Iris pigment epithelial cell (primary cell): ENCODE results near the genes MAP3K2, IWS1 and GPR17.

DNA sequence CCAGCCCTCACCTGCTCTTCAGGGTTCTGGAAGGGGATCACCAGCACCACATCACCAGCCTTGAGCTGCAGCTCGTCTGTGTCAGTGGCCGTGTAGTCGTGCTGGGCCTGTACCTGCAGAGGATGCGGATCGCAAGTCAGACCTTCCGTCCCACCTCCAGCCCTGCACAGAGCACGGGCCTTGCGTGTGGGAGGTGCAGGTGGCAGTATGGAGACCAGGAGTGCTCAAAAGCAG is 56.6 kb downstream of the BIN1 start:
- RRBS = no CpG with 5 or more reads among the region's 8 CpGs

DNA sequence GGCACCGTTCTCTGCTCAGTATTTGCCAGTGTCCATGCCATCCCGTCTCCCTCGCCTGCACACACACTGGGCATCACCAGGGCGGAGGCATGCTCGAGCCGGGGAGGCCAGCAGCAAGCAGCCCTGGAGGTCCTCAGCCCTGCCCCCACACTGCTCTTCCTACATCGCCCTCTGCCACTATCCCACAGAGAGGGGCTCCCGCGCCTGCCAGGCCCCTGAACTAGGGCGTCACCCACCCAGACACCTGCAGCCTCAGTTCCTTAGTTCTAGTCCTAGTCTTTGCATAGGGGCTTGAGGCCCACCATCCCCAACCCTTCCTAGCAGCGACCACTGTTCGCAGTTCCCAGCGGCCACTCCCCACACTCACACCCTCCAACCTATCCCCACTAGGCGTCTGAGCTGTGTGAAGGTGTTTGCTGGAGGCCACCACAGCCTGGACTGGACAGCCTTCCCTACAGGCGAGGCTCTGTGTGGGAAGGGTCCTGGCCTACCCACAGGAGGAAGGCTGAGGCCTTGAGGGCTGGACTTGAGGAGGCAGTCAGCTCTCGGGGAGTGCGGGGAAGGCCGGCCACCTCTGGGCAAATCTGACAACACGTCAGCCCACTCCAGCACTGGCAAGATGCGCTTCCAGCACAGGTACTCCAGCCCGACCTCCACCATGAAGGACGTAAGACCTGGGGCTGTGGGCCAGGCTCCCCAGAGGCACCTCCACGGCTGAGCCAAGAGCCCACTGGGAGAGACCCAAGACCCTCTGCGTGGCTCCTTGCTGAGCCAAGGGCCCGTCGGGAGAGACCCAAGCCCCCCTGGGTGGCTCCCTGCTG is 50.6 kb downstream of the BIN1 start:
- RRBS = no CpG with 5 or more reads among the region's 26 CpGs

GRCh38 chr2:127057373-127058524 is 49.2 kb downstream of the BIN1 start:
- RRBS = 95% methylated on average over 4 of the region's 38 CpGs

DNA sequence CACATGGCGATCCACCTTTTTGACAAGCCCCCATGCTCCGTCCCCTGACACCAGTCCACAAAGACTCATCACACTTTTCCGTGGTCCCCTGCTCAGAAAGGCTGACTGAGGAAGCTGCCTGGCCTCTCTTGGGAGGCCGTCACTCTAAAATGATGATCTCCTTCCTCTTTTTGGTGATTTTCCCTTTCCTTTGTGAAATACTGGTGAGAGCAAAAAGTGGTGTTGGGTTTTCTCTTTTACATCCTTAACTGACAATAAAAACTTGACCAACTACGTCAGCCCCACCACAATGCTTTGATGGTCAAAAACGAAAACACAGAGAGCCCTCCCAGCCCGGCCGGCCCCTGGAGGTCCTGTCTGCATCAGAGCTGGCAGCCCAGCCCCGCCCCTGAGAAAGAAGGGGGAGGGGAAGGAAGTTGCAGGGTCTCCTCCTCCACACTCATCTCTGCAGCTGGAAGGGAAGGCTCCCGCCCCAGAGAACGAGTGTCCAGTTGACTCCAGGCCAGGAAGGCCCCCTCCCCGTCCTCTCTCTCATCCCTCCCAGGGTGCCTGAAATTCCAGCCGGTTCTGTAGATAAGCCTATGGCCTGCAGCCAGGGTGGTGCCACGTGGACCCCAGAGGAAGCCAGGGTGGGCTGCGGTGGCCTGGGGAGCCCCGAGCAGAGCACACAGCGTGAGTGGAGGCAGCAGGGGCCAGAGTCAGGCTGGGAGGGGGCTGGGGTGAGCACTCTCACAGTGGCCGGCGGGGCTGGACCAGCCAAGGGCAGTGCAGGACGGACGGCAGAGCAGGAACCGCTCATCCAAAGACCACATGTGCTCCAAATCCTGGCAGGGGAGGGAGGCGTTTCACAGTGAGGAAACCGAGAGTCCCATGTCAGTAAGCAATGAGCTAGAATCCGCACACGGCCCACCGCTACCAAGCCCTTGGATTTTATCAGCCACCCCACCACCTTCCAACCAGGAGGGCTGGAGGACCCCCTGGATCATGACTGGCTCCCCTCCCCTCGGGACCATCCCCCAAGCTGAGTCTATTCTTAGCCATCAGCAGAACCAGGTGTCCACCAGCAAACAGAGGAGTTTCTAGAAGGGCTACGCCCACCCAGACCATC is 19.7 kb downstream of the BIN1 start:
- RRBS = no CpG with 5 or more reads among the region's 29 CpGs

- RRBS = no CpG with 5 or more reads among the region's 14 CpGs
Observed at GRCh38 chr2:127115454-127116328, 8.7 kb upstream of the BIN1 start.

DNA sequence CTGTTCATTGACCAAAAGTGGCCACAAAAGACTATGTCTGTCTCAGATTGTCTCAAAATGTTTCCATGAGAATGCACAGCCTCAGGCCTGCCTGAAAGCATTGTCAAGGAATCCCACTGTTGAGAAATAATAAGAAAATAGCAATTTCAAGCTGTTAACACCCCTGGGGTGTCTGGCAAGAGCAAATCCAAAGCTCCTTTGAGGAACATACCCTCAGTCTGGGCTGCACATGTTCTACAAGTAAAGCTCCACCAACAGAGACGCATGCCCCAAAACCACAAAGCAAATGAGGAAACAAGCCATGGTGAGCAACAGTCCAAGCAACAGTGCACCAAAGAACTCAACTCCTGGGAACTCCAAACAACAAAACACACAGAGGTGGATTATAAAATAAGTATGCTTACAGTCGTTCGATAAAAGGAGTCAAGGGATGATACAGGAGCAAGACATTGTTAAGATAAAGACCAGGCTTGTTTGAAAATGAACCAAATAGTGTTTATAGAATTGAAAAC is 40.3 kb downstream of the CYP27C1 start:
- RRBS = no CpG with 5 or more reads among the region's 3 CpGs

- RRBS = no CpG with 5 or more reads among the region's 9 CpGs
Observed at GRCh38 chr2:127246884-127247259, 26.8 kb upstream of the CYP27C1 start.

GRCh38 chr2:127304450-127305871 is 11.0 kb upstream of the ERCC3 start:
- RRBS = no CpG with 5 or more reads among the region's 6 CpGs

- RRBS = no CpG with 5 or more reads among the region's 16 CpGs
Observed at GRCh38 chr2:127370903-127371641, 16.7 kb downstream of the MAP3K2 start.

GRCh38 chr2:127373667-127374799 is 13.7 kb downstream of the MAP3K2 start:
- RRBS = no CpG with 5 or more reads among the region's 11 CpGs

GRCh38 chr2:127387081-127388083 is at the start of gene MAP3K2:
TSS of gene MAP3K2 (minus strand) at chr2:127387975.
- RRBS = under 1% methylated on average over 35 of the region's 123 CpGs

GRCh38 chr2:127398033-127398649 is 10.4 kb upstream of the MAP3K2 start:
- RRBS = no CpG with 5 or more reads among the region's 10 CpGs

GRCh38 chr2:127478621-127479876 is 47.2 kb downstream of the IWS1 start:
- RRBS = no CpG with 5 or more reads among the region's 12 CpGs

DNA sequence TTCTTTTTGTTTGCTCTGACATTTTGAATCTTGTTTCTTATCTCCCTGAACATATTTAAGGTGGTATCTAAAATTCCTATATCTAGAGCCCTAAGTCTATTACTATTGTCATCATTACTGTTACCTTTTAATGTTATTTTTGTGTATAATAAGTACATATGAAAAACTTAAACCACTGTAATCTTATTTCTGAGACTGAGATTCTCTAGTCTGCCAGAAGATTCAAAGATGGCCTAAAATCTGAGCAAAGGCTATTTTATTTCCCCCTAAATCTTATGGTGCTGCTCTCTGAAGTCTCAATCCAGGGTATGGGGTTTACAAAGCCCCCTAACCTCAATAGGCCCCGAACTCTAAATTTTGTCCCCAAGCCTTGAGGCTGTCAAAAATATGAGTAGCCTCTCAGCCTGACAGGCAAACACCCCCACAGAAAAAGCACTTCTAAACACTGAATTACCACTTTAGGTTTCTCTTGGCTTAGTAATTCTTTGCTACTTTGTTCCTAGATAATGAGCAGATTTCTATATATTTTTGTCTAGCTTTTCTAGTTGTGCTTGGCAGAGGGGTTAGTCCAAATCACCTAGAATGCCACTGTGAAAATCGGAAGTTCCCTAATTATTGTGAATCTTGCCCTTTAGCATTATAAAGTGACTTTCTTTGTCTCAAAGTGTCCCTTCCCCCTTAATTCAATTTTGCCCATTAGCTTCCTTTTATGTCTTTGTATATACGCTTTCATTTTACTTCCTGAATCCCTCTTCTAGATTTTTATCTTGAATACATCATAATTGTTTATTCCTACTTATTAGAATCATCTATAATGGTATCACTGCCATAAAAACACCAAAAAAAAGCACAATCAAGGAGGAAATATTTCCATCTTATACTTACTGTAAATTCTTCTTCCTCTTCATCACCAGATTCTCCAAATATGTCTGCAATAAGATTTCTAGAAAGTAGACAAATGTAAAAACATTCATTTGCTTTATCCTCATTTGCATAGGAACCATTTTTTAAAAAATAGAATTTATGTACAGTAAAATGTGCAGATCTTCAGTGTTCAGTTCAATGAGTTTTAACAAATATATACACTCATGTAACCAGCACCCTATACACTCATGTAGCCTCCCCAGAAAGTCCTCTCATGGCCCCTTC is 24.0 kb downstream of the IWS1 start:
- RRBS = no CpG with 5 or more reads among the region's 3 CpGs

GRCh38 chr2:127515599-127516483 is 10.4 kb downstream of the IWS1 start:
- RRBS = no CpG with 5 or more reads among the region's 15 CpGs

- RRBS = no CpG with 5 or more reads among the region's 13 CpGs
Observed at GRCh38 chr2:127525315-127525889, 887 bp downstream of the IWS1 start.

- RRBS = 2% methylated on average over 28 of the region's 65 CpGs
Observed at GRCh38 chr2:127525890-127526712, at the start of gene IWS1. TSS of gene IWS1 (minus strand) at chr2:127526489.

DNA sequence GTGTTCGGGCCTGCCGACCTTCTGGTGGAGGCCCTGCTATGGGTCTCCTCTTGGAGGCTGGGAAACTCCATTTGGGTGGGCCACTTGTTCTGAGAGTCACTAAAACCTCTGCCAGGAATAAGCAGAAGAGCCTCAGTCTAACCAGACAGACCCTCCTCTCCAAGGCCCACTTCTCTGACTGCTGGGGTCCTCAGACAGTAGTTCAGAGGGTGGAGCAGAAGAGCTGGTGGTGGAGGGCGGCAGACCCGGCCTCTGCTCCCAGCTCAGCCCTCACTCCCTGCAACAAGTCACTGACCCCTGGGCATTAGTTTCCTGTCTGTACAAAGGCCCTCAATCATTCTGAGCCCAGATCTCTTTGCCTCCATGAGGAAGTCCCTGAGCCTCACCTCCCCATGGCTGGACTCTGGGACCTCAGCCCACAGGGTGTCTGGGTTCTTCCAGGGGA is 48.9 kb downstream of the MYO7B start:
- RRBS = no CpG with 5 or more reads among the region's 4 CpGs

DNA sequence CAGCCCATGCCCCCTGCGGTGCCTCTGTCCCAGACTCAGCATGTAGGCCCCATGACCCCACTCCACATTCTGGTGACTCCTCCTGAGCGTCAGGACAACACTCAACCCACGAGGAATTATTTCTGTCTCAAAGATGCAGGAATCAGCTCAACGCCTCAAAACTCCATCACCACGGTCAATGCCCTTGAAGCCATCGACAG is 1.5 kb upstream of the GPR17 start:
- RRBS = no CpG with 5 or more reads among the region's 6 CpGs

- RRBS = no CpG with 5 or more reads among the region's 29 CpGs
Observed at GRCh38 chr2:127645728-127646515, at the start of gene GPR17. TSS of gene GPR17 (plus strand) at chr2:127646153.